Neural cell (in vitro differentiated cells): ENCODE results near the gene SLC32A1.

DNA sequence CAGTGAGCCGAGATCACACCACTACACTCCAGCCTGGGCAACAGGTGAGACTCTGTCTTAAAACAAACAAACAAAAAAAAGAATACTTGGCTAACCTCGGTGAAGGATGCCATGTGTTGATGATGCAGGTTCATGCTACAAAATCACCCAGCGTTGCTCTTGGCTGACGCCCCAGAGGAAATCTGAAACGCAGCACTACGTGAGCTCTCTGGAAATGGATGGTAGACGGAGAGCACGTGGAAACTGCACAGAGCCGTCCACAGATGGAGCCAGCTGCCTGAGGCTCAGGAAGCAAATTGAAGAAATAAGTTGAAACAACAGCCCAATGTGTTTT, 12.9 kb upstream of the MANBAL start:
- RAMPAGE, long total RNA, result no peak

DNA sequence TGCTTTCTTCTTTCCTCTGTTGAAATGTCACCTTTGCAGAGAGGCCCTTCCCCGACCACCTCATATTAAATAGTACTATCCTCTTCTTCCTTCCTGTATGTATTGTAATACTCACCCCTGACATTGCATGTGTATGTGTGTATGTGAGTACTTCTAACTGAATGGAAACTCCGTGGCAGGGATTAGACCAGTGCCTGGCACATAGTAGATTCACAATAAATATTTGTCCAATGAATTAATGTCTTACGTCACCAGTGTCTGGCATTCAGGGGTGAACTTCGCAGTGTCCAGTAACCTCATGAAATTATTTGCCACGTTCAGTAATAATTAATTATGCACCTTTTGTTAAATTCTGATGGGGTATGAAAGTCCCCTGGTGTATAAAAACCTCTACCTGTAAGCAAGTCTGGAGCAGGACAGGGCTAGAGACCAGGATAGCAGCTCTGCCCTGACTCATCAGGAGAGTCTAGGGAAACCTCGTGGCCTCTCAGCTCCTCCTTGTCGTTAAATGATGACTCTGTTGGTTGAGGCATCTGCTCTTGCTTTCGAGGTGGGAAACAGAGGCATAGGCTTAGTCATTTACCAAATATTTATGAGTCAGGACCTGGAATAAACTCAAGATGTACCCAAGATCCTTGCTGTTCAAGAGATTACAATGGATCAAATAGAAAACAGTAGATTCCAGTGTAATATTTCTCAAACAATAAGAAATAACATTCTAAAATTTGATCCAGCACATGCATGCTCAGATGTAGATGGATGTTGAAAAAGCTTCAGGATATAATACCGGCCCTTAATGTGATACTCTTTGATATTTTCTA, 5.4 kb downstream of the MANBAL start:
- RAMPAGE, long total RNA, result no peak

- RAMPAGE, long total RNA, result no peak
These were observed 14.2 kb downstream of the MANBAL start for GRCh38 chr20:37303510-37304104.

DNA sequence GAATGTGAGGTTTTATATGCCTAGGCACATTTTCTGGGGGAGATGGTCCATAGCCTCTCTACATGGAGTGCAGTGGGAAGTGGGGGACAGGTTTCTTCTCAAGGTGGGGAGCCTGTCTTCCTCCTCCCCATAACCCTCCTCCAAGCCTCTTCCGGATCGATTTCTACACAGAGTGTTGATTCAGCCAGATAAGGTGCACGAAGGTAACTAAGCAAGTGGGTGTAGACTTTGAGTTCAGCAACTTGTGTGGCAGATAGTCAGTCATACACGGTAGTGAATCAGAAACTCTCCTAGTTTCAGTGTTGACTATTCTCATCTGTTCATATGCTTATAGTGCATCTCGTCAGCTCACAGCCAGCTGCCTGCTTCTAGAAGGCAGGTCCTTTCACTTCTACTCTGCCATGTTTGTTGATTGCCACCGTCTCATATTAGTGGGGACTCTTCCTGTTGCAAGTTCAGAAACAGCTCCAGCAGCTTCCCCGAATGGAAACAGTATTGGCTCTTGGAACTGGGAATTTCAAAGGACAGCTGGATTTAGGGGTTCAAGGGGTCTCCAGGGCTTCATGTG, 19.2 kb downstream of the MANBAL start:
- RAMPAGE, long total RNA, result no peak

DNA sequence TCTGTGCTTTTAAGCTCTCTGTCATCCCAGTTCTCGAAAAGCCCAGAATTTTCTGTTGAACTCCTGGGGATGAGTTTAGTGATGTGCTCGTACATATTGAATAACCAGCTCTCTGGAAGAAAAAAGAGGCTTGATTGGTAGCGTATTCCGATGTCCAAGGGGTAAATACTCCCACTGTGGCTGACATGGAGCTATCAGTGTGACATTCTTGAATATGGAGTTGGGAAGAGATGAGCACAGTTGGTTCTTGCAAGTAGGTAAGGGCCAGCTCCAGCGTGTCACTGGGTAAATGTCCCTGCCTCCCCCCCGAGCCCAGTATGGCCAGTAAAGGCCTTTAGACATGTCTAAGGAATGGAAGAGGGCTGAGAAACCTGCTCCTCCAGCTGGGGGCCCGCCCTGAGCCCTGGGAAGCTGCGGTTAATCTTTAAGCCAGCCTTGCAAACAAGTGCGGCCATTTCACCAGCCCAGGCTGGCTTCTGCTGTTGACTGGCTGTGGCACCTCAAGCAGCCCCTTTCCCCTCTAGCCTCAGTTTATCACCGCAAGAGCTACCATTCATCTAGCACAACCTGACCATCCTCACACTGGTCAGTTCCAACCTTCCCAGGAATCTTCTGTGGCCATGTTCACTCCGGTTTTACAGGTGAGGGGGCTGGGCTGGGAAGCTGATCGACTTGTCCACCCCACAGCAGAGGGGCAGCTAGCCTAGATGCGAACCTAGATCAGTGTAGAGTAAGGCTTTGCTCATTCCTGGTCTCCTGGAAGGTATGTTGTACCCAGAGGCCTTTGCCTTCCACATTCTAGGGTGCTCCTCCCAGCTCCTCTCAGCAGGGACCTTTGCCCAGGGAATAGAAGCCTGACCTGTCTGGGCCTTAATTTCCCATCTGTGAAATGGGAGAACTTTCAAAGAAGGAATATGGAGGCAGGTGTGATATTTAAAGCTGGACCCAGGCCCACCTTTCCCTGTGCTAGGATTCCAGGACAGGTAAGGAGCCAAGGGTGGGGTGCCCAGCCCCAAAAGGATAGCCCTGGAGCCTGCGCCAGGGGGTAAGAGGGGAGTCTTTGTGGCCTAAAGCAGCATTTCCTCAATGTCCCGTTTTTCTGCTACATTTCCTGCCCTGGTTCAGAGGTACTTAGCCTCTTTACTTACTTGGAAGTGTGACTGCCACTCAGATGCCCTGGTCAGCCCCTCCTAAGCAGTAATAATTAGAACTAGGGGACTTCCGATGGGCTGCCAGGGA, 1.3 kb upstream of the SRC start:
- RAMPAGE, long total RNA, result no peak

- RAMPAGE, long total RNA, result no peak
These were observed 50.5 kb downstream of the SRC start for GRCh38 chr20:37396137-37397055.

GRCh38 chr20:37403132-37404450, 57.7 kb downstream of the SRC start:
- RAMPAGE, long total RNA, result no peak

DNA sequence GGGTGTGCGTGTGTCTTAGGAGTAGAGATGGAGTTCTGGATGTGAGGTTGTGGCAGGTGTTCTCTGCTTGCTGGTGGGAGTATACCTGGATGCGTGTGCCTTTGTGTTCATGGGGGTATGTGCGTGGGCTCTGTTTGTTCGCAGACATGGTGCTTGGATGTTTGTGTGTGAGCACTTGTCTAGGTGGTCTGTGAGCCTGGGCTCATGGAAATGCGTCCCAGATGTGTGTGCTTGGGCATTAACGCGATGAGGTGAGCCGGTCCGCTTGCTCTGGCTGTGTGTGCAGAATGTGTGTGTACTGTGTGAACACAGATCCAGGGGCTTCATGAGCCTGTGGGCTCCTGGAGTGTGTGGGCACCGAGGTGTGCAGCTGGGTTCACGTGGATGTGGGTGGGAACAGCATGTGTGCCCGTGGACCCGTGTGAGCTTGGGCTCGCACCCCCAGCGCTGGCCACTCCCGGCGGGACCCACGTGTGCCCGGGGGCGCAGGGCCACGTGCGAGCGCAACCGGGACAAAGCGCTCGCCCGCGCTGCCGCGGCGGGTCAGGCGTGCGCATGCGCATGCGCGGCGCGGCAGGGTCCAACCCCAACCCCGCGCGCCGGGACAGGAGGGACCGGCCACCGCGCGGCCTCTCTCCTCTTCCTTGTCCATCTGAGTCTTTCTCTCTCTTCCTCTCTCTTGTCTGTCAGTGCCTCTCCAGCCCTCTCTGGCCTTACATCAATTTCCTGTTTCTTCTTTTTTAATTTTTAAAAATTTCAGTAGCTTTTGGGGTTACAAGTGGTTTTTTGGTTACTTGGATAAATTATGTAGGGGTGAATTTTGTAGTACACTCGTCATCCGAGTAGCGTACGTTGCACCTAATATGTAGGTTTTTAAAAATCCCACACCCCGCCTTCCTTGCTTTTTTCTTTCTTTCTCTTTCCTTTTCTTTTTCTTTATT, 60.5 kb downstream of the SRC start:
- RAMPAGE, long total RNA, result no peak

GRCh38 chr20:37411525-37411884, 65.6 kb downstream of the SRC start:
- RAMPAGE, long total RNA, result no peak

GRCh38 chr20:37436854-37437324, 84.2 kb upstream of the NNAT start:
- RAMPAGE, long total RNA, result no peak

DNA sequence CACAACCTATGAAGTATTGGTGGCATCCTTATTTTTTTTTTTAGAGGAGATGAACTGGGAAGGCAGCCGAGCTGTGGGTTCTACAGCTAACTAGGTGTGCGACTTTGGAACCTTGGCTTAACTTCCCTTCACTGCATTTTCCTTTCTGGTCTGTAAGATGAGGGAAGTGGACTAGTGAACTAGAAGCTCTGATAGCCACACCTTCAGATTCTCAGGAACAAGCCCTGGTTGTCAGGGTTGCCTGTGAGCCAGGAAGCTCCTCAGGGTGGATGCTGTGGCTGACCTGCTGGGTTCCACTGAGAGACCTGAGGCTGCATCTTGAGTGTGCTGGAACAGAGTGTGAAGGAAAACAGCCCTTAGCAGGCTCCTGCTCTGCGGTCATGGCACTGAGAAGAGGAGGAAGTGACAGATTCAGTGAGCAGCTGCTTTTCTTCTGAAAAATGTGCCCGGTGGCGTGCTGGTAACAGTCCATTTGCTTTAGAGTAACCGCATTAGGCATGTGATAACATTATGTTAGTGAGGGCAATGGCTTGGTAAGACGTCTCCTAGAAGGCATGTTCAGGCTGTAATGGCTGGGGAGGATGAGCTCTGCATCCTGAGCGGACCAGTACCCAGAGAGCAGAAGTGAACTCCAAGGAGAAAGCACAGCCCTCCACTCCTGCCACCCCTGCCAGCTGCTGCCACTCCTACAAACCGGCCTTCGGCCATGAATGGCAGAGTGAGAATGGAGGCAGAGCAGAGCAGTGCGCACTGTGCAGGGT, 98.4 kb upstream of the VSTM2L start:
- RAMPAGE, long total RNA, result no peak

GRCh38 chr20:37989473-37990087, 43.7 kb downstream of the TTI1 start:
- RAMPAGE, long total RNA, result no peak

- RAMPAGE, long total RNA, result no peak
These were observed 51.8 kb downstream of the RPRD1B start for GRCh38 chr20:38085338-38085696.

DNA sequence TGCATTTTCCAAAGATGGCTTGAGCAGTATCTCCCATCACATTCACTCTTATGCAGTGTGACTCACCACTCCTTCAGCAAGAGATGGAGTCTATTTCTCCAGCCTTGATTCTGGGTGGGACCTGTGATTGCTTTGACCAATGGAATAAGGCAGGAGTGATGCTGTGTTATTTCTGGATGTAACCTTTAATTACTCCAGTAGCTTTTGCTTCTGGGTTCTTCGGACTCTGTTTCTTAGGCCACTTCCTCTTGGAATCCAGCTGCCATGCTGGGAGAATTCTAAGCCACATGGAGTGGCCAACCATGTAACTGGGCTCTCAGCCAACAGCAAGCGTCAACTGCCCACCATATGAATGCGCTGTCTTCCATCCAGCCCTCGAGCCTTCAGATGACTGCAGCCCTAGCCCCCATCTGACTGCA, 50.7 kb downstream of the TGM2 start:
- RAMPAGE, long total RNA, result no peak

- RAMPAGE, long total RNA, result no peak
These were observed 20.8 kb downstream of the TGM2 start for GRCh38 chr20:38143983-38144955.

DNA sequence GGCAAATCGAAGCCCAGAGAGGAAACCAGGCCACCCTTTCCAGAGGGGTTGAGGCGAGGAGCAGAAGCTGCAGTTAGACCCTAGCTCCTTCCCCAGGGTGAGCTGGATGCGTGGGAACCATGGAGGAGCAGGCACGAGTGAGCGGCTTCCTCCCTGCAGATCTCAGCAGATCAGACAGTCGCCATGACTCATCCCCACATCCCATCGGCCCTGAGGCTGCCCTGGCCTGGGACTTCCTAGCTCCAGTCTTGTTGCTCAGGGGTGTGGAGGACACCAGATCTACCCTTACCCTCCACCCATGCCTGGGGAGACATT, 36.2 kb upstream of the TGM2 start:
- RAMPAGE, long total RNA, result no peak

- RAMPAGE, long total RNA, result no peak
These were observed 8.0 kb downstream of the KIAA1755 start for GRCh38 chr20:38252297-38253272.

- RAMPAGE, long total RNA, result no peak
These were observed 20.6 kb downstream of the ADIG start for GRCh38 chr20:38601515-38602013.

- RAMPAGE, long total RNA, result start-site peak on the plus strand at chr20:38723999-38724230, 30 and 62 reads in 2 replicates; start-site peak on the plus strand at chr20:38724444-38724494, 515 and 691 reads in 2 replicates
These were observed at the start of gene SLC32A1 for GRCh38 chr20:38723692-38724806. Gene SLC32A1, plus strand, starts transcription at chr20:38724486.

DNA sequence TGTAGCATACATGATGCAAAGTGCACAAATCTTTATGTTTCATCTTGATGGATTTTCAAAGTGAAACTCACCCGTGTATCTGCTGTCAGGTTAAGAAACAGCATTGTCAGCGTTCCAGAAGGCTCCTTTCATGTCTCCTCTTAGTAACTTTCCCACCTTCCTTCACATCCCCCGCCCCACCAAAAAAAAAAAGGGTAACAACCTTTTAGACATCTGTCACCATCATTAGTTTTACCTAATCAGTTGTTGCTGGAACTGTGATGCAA, 7.1 kb downstream of the ACTR5 start:
- RAMPAGE, long total RNA, result no peak